ENCODE results near the genes LDHC, MISFA and E2F8.

- RRBS = no CpG with 5 or more reads among the region's 25 CpGs
Measured at GRCh38 chr11:18412078-18412435, at the start of gene LDHC. LDHC (plus strand) TSS chr11:18412318.

- RRBS = no CpG with 5 or more reads among the region's 6 CpGs
Measured at GRCh38 chr11:18599618-18600087, at the start of gene MISFA. MISFA (plus strand) TSS chr11:18599789.

- RRBS = no CpG with 5 or more reads among the region's 13 CpGs
Measured at GRCh38 chr11:18790716-18791144, 868 bp downstream of the PTPN5 start.

DNA sequence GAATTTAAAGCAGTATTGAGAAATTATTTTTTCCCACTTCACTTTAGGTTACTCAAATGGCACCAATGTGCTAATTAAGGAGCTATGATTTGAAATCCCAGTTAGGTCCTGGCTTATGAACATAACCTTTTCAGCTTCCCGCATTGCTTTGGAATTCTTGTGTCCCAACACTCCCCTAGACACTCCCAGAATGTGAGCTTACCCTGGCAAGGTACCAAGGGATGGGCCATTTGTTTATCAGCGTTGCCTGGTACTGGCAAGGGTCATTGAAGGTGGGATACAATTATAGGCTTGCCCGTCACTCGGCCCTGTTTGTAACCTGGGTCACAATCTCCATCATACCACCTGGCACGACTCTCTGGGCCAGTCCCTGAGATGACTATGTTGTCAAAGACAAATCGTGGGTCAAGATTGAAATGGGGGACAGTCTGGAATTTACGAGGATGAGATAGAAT, 5.4 kb downstream of the CSRP3 start:
- RRBS = no CpG with 5 or more reads among the region's 7 CpGs

DNA sequence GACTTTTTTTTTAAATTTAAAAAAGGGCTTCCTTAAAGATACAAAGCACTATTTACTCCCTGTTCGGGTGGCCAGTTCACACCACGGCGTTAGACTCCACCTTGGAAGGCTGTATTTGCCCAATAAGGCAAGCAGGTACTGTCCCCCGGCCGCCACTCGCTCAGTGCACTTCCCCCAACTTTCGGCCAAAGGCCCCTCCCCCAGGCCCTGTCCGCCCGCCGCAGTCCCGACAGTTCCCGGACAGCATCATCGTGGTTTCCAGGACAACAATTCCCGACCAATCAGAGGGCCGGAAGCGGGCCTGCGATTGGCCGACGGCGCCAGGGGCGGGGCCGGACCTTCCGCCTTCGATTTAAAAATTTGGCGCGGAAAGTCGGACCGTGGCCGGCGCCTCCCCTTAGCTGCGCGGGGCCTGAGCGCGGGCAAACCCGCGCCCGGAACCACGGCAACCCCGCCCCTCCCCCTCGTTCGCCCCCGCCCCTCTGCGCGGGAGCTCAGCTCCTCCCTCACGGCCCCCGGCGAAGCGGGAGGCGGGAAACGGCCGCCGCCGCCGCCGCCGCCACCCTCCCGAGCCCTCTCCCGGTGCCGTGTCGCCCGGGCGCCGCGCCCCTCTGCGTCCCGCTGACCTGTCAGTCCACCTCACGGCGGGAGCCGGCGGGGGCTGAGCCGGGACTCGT, at the start of gene E2F8:
E2F8 (minus strand) TSS at position 165 of the 677 bp plus-strand sequence.
- RRBS = 1% methylated on average over 60 of the region's 72 CpGs

- RRBS = no CpG with 5 or more reads among the region's 19 CpGs
Measured at GRCh38 chr11:19350324-19351352, 109.9 kb upstream of the E2F8 start.

DNA sequence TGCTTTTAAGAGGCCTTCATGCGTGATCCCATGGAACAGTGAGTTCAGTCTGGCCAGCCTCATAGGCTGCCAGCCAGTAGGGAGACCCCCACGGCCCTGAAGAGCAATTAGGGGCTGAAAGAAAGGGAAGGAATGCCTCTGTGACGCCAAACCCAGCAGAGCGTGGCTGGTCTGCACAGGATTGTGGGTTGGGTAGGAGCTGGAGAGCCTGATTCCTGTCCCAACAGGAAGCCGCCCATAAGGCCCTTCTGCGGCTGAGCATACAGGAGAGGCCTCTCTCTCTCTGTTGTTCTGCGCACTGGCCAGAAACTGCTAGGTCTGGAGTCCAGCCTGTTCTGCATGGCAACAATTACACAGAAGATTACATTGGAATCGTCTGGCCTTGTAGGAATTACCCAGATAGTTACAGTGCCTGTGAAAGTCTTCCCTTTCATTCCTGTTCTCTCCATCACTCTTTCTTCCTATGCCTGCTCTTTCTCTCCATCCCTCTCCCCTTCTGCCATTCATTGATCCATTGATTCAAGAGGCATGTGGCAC, 181.6 kb upstream of the E2F8 start:
- RRBS = no CpG with 5 or more reads among the region's 8 CpGs

GRCh38 chr11:19595817-19596885, 116.5 kb upstream of the NAV2 start:
- RRBS = no CpG with 5 or more reads among the region's 15 CpGs

- RRBS = no CpG with 5 or more reads among the region's 14 CpGs
Measured at GRCh38 chr11:19597745-19598425, 114.8 kb upstream of the NAV2 start.

GRCh38 chr11:19712962-19713544, 416 bp downstream of the NAV2 start:
- RRBS = 74% methylated on average over 15 of the region's 43 CpGs

DNA sequence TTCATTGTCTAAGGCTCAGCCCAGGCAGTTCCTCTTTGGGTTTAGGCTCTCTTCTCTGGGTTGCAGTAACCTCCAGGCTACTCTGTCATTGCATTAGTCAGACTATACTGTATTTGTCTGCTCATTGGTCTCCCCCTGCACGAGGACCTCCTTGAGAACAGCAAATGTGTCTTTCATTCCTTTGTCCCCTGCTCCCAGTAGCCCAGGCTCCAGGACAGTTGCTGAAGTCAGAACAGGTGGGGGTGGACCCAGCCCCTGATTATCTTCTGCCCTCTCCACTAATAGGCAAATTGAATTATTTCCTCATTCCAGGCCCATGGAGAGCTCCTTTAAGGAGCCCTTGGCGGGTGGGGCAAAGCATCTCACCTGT, 40.8 kb downstream of the NAV2 start:
- RRBS = no CpG with 5 or more reads among the region's 2 CpGs

DNA sequence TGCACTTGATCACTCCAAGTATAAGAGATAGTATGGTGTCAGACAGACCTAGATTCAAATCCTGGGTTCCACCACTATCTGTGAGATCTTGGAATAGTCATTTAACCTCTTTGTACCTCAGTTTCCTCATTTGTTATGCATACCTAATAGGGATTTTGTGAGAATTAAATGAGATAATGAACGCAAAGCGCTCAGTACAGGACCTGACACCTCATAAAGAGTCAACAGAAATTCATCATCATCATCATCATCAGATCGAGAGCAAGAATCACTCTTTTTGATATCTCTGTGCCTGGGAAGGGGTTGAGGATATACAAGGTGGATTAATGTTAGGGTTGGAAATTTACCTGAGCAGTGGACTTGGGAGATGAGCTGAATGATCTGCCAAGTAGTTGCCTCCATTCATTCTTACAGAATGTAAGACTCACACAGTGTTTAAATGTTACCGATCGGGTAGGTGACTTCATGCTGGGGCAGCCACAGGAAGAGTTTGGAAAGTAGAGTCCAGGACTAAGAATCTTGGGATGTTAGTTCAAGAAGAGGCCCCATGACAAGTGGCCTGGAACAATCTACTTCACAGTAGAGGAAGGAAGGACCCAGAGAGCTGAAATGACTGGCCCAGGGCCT, 72.1 kb downstream of the NAV2 start:
- RRBS = no CpG with 5 or more reads among the region's 5 CpGs

DNA sequence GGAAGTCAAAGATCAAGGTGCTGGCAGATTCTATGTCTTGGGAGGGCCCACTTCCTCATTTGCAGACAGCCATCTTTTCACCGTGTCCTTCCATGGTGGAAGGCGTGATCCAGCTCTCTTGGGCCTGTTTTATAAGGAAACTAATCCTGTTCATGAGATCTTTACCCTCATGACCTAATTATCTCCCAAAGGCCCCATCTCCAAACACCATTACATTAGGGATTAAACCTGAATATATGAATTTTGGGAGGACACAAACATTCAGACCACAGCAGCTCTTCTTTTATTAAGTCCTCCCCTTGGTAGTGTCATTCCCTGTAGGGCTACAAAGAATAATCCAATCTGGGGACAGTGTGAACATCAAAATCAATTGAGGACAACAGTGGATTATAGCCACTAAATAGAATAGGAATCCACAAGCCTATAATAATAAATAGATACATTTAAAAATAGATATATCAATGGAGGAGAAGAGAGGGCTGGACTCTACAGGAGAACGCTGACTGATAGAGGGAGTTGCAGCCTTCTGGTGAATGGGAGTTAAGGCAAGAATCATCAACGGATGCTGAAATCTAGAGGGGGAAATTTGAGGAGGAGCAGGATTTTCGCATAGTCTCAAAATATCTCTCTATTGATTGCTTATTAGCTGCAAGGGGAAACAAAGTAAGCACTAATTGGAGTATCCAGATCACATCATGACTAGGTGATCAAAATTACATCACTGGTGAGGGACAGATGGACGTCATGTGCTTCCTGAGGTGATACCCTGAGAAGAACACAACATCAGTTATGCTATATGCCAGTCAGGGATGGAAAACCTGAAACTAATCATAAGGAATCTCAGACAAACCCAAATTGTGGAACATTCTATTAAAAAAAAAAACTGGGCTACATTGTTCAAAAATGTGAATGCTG, 124.4 kb downstream of the NAV2 start:
- RRBS = no CpG with 5 or more reads among the region's 6 CpGs

DNA sequence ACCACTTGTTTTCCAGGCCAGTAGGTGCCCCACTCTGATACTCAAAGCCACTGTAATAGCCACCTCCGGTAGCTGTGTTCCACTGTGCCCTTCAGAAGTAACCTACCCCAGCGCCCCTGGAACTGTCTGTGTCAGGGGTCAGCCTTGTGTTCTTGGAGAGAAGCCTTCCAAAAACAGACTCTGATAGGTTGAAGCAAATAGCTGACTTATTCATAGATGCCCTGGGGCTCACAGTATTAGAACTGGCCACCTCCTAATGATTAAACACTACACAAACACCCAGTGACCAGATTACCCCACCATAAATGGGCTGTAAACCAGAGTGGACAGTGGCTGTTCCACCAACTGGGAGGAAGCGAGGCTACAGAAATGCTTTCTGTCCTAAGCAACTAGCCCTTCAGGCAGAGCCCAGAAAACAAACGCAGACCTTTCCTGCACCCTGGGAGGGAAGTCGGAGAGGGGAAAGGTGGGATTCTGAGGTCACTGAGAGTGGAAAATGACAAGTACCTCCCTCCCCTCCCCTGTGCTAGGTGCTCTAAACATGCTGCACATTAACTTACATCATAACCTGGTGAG, 157.5 kb downstream of the DBX1 start:
- RRBS = no CpG with 5 or more reads among the region's 5 CpGs

- RRBS = no CpG with 5 or more reads among the region's 9 CpGs
Measured at GRCh38 chr11:20024034-20024929, 136.0 kb downstream of the DBX1 start.

DNA sequence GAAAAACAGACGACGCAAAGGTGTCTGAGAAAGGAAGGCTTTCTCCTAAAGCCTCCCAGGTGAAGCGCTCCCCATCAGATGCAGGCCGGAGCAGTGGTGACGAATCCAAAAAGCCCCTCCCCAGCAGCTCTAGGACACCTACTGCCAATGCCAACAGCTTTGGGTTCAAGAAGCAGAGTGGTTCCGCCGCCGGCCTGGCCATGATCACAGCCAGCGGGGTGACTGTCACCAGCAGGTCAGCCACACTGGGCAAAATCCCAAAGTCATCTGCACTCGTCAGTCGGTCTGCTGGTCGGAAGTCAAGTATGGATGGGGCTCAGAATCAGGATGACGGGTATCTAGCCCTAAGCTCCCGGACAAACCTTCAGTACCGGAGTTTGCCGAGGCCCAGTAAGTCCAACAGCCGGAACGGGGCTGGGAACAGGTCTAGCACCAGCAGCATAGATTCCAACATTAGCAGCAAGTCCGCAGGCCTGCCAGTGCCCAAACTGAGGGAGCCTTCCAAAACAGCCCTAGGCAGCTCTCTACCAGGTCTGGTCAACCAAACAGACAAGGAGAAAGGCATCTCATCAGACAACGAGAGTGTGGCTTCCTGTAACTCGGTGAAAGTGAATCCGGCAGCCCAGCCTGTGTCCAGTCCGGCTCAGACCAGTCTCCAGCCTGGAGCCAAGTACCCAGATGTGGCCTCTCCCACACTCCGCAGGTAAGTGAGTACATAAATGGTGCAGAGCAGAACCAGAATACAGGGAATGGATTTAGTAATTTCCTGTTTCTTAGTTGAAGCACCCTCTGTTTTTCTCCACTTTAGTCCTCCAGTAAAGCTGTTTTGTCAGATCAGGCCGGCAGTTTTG, 115.1 kb downstream of the DBX1 start:
- RRBS = no CpG with 5 or more reads among the region's 25 CpGs

DNA sequence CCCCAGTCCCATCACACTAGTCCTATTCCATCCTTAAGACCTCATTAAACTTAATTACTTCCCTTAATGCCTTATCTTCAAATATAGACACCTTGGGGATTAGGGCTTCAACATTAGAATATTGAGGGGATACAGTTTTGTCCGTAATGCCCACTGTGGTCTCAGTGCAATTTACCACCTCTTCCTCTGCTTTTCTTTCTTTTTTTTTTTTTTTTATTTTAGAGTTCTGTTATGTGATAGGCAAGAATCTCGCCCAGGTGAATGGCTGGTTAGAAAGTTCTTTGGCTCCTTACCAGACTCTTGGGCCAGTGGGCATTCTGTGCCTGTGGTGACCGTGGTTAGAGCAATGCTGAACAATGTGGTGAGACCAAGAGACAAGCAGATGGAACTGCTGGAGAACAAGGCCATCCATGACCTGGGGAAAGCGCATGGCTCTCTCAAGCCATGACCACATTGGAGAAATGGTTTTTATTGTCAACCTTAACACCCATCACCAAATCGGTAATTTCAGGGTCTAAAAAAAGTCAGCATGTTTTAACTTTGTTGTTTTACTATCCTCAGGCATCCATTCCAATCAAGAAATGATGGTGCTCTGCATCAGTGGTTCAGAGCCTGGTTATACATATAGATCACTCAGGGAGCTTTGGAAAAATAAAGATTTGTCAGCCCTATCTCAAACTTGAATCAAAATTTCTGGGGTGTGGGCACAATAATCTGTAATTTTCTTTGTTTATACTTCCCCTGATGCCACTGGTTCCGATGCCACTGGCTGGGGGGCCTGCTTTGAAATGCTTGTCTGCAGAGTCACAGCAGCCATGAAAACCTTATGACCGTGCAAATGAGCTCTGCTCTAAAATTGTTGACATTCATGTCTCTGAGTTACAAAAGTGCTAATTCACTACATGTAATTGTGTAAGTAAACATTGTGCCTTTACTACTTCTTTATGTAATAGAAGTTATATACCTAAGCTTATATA, 4.5 kb upstream of the PRMT3 start:
- RRBS = no CpG with 5 or more reads among the region's 7 CpGs

DNA sequence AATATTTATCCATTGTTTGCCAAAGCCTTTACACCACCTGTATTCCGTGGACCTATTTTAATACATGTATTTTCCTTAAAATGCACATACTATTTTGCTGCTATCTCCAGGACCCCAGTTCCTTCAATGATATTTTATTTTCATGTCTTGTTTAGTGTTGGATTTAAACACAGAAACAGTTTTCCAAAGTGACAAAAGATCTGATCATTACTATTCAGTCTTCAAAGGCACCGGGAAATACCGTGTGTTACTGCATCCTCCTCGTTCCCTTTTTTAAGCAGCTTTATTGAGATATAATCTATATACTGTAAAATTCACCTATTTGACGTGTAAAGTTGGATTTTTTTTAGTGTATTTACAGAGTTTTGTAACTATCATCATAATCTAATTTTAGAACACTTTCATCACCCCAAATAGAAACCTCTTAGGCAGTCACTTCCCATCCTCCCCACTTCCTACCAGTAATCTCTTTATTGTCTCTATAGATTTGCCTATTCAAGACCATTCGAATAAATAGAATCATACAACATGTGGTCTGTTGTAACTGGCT, 1.4 kb downstream of the ANO5 start:
- RRBS = no CpG with 5 or more reads among the region's 6 CpGs

GRCh38 chr11:22432018-22433217, 94.2 kb downstream of the SLC17A6 start:
- RRBS = 88% methylated on average over 2 of the region's 48 CpGs

Measured in HCT116 (cell line).